Camera-type eye (tissue), 1 donor: ENCODE measurements around a stretch of chr6.

- RAMPAGE, long total RNA: no peak
Observed at GRCh38 chr6:108739111-108739519, 109.1 kb upstream of the ARMC2 start.

- RAMPAGE, long total RNA: no peak
Observed at GRCh38 chr6:108838077-108838726, 10.0 kb upstream of the ARMC2 start.

GRCh38 chr6:108845987-108846496 lies 2.2 kb upstream of the ARMC2 start:
- RAMPAGE, long total RNA: no peak

DNA sequence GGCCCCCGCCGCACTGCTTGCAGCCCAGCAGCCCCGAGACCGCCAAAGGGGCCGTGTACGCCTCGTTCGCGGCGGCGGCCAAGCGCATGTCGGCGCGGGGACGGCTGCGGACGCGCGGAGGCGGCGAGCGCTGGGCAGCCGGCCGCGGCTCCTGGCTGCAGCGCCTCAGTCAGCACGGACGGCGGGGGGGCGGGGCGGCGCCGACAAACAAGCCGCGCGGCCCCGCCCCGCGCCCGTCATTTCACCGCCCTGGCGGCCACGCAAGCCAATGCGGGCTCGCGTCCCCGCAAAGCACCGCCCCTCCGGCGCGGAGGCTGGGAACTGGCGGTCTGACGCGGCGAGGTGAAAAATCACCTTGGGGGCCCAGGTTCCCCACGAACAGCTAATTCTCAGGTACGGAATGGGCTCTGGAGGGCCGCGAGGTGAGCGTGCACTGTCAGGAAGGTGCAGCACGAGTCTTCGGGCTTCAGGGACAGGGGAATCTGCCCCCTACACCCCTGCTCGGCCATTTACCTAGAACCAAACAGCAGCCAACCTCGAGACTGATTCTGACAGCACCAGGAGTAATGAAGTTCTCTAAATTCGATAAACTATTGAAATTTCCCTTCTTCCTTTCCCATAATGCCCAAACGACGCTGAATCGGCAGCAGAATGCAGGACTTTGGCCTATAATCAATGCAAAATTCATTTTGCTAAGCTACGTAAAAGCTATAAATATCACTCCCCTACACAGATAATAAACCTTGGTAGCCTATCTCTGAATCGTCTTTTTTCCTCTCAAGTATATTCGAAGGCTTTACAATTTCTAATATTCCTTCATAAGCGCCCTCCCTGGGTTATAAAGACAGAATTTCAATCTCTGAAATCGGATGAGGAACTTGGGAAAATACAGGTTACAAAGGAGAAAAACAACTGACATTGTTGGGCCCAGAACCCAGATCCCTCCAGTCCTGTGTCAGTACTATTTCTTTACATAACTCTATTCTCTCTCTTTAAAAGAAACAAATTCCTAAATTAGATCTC lies 85.0 kb downstream of the SESN1 start:
- RAMPAGE, long total RNA: no peak

GRCh38 chr6:109296375-109297042 lies 85.8 kb downstream of the CD164 start:
- RAMPAGE, long total RNA: no peak

GRCh38 chr6:109317118-109317381 lies 65.2 kb downstream of the CD164 start:
- RAMPAGE, long total RNA: no peak

DNA sequence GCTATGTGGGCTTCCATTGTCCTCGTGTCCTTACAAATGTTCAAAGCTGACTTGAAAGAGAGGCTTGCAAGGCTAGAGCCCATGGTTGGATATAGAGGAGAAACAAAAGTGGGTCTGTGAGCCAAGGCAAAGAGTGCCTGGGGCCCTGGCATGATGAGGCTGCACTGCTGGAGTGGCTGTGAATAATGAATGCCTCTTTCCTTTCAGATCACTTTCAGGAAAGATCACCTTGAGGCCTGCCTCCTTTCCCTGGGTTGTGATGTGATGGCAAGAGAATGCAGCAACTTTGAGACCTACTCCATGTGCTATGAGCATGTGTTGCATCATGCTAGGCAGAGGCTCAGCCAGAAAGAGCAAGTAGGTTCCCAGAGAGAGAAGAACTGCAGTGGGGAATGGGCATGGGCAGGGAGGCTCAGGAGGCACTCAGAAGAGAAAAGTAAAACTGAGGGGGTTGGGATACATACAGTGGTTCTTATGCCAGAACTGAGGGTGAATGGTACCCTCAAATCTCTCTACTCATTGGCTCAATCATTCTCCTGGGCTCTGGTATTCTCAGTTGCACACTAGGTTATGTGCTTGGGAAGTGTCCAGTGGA lies 46.0 kb downstream of the CD164 start:
- RAMPAGE, long total RNA: no peak

DNA sequence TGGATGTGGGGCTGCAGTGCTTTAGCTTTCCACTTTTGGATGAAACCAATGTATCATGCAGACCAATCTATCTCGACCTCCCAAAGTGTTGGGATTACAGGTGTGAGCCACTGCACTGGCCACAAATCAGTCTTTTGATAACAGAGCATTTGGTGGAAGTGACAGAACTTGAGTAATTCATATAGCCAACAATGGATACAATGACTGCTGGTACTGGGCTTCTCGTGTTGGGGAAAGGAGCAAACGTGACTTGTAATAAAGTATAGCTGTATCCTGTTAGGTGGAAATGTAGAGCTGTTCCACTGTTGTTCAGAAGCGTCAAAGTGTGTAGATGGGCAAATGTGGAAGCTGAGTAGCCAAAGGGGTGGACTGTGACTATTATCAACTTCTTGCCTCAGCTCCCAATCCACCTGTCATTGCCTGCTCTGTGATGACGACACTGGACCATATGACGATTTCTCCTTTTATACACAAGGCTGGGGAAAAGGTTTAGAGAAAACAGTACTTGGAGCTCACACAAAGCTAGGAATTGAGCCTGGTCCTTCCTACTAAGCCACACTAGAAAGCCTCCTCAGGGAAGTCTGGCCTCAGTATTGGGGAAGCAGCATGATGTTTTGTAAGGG lies 20.2 kb downstream of the CD164 start:
- RAMPAGE, long total RNA: no peak

DNA sequence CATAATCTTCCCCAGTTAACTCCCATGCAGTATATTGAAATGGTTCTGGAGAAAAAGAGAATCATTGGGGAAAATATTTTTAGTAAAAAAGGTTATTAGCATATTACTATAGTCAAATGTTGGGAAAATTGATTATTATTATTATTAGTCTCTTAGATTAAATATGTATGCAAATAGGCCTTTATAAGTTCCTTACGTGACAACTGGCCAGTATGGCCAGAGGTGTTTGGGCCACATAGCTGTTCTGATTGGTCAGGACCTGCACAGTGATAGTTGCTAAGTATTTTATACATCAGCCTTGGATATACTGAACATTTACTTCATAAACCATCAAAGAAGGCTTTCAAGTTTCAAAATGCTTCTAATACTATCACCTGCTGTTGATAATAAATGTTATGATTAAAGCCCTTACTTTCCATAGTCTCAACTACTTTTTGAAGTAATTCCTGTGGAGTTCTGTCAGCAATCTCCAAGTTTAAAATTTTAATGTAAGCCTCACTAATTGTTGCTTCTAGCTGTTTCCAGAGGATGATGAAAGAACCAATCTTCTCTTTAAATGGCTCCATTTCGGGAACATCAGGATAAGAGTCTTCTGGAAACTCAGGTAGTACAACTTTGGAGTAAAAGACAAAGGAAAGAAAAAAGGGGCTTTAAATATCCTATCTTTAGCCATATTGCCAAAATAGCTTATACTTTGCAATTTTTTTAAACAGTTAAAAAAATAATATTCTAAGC lies 80.8 kb upstream of the ZBTB24 start:
- RAMPAGE, long total RNA: no peak

DNA sequence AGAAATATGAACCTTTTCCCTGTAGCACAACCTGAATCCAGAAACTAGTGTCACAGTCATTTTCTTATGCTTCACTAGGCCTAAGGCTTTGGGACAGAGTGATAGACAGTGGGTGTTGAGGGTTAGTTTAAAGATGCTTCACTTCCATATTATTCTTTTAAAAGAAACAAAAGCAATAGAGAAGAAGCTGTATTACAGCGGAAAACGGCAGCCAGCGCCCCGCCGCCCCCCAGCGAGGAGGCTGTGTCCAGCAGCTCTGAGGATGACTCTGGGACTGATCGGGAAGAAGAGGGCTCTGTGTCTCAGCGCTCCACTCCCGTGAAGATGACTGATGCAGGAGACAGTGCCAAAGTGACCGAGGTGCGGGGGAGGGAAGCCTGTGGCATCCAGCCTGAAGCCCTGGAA lies 100.1 kb downstream of the FIG4 start:
- RAMPAGE, long total RNA: no peak

GRCh38 chr6:110285249-110285923 lies 72.8 kb downstream of the METTL24 start:
- RAMPAGE, long total RNA: no peak

GRCh38 chr6:111127486-111128010 lies 40.2 kb downstream of the SLC16A10 start:
- RAMPAGE, long total RNA: no peak

DNA sequence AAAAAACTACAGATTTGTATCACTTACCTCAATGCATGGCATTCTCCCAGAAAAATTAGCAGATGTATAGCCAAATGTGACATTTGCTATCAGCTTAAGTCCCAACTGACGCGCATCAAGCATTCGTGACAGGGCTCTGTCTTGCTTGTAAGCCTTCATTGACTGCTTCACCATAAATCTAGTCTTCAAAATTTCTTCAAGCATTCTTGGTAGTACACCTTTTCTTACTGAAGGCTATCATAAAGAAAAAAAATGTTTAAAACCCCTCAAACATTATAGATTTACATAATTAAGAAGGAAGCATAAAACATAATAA lies 70.3 kb downstream of the MFSD4B start:
- RAMPAGE, long total RNA: no peak

DNA sequence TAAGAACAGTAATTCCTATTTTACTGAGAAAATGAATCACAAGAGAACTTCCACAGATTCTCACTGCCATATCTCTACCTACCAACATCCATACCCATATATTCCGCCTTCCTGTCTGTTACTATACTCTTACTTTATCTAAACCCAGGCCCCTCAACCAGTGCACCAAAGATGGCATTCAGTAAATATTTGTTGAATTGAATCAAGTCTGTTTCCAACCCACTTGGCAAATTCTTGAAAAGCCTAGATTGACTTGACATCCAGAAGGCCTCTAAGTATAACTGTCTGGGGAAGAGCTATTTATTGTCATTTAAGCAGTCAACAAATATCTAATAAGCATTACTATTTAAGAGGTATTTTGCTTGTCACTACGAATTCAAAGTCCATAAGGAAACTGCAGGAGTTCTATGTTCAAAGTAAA lies 86.9 kb downstream of the MFSD4B start:
- RAMPAGE, long total RNA: no peak

GRCh38 chr6:111411315-111412443 lies 71.3 kb downstream of the REV3L start:
- RAMPAGE, long total RNA: no peak

- RAMPAGE, long total RNA: no peak
Observed at GRCh38 chr6:111536593-111537284, 53.7 kb upstream of the REV3L start.

- RAMPAGE, long total RNA: no peak
Observed at GRCh38 chr6:111565237-111566306, 40.1 kb downstream of the TRAF3IP2 start.

DNA sequence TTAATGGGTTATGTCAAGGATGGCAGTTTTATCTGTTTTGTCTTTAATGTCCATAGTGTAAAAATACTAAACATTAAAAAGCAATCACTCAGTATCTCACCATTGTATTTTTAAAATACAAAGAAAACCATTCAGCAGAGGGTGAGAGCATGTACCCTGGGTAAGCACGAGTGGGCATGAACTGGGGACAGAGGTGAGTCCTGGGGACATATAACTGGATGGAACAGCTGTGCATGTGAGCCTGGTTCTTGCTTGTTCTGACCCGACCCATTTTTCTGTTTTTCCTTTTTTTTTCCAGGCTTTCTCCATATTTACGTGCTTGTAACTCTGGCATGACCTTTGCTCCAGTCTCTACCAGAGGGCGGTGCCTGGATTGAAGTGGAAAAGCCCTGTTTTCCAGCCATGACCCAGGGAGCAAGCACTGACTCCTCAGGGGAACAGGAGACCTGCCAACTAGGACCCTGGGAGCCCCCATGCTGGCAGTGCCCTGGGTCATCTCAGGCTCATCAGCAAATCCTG lies 8.1 kb downstream of the TRAF3IP2 start:
- RAMPAGE, long total RNA: no peak

- RAMPAGE, long total RNA: no peak
Observed at GRCh38 chr6:111626033-111626427, 20.4 kb upstream of the TRAF3IP2 start.

GRCh38 chr6:111668458-111669030 lies 62.9 kb upstream of the TRAF3IP2 start:
- RAMPAGE, long total RNA: no peak